Stomach (tissue), 7 donors: ENCODE data around the genes GPR84, NEUROD4, OR6C74, OR6C2 and OR10P1.

DNA sequence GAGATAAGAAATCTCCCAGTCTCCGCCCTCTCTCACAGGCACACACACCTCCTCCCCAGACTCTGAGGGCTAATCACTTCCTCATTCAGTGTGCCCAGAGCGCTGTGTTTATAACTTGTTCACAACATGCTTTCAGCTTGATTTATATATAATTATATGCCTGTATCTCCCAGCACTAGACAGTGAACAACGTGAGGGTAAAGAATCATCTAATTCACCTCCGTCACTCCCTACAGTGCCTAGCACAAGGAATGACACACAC lies 13.3 kb downstream of the SMUG1 start:
- PRO-cap = no peak
- RAMPAGE, long total RNA, 5 experiments = no peak in any of the 5 experiments
- RRBS = no CpG with 5 or more reads among the region's 4 CpGs

GRCh38 chr12:54283442-54284606 lies 3.3 kb downstream of the HNRNPA1 start:
- PRO-cap = no peak
- RAMPAGE, long total RNA, 5 experiments = start-site peak on the plus strand in 3 of 5 experiments, at chr12:54283829-54283891 at its widest, 74 to 260 reads per replicate
- RRBS = no CpG with 5 or more reads among the region's 6 CpGs

- PRO-cap = no peak
- RAMPAGE, long total RNA, 5 experiments = no peak in any of the 5 experiments
- RRBS = no CpG with 5 or more reads among the region's 4 CpGs
These were observed 4.6 kb downstream of the HNRNPA1 start for GRCh38 chr12:54285056-54285679.

DNA sequence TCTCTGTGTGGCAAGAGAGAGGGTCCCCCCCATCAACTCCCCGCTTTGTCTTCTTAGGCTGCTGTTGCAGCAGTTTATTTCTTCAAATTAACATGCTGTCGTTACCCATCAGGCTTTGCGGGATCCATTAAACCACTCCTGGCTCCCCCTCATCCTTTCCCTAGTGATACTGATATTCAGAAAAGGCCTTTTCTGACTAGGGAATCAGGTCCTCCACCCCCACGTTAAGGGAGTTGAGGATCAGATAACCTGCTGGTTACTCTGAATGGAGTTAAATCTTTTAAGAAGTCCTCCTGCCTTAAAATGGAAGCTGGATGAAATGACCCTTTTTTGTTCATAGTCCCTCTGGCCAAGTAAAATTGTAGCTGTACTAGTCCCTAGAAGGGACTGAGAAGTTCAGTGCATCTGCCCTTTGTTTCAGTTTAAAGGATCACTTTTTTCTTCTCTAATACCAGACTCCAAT lies 15.2 kb downstream of the GPR84 start:
- PRO-cap = no peak
- RAMPAGE, long total RNA, 5 experiments = no peak in any of the 5 experiments
- RRBS = no CpG with 5 or more reads among the region's 4 CpGs

- PRO-cap = no peak
- RAMPAGE, long total RNA, 5 experiments = no peak in any of the 5 experiments
- RRBS = no CpG with 5 or more reads among the region's 5 CpGs
These were observed 13.8 kb downstream of the GPR84 start for GRCh38 chr12:54350352-54351074.

DNA sequence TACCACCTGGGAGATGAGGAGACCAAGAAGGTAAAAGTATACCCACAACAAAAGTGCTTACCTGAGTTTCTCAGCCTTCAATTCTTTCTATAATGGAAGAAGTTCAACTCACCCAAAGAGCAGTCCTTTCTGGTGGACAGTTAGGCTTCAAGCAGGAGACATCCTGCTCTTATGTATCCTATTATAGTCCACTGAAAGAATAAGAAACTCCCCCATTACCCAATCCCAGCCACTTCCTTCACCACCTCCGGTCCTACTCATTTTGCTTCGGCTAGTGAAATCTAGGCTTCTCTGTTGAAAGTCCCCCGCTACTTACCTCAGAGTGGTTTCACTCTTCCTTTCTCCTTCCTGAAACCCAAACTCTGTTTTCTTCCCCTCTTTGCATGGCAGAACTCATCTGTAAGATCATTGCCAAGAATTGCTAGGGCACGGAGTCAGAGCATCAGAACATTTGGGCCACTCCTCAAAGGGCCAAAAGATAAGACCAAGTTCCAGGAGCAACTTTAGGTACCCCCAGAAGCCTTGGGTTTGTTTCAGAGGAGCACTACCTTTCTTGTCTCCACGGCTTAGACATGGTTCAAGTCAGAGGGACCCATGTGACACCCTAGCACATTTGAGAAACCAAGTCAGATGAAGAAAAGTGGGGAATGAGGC lies at the start of gene GPR84:
Gene GPR84 (minus strand): TSS at position 155 of the 654 bp plus-strand sequence.
- PRO-cap = no peak
- RAMPAGE, long total RNA, 5 experiments = no peak in any of the 5 experiments
- RRBS = no CpG with 5 or more reads among the region's 5 CpGs

GRCh38 chr12:54378572-54379007 lies 5.9 kb downstream of the ZNF385A start:
- PRO-cap = no peak
- RAMPAGE, long total RNA, 5 experiments = no peak in any of the 5 experiments
- RRBS = 0% methylated on average over 3 of the region's 12 CpGs

DNA sequence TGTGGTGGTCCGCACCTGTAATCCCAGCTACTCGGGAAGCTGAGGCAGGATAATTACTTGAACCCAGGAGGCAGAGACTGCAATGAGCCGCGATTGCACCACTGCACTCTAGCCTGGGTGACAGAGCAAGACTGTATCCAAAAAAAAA lies 1.1 kb upstream of the ITGA5 start:
- PRO-cap = no peak
- RAMPAGE, long total RNA, 5 experiments = no peak in any of the 5 experiments
- RRBS = no CpG with 5 or more reads among the region's 4 CpGs

DNA sequence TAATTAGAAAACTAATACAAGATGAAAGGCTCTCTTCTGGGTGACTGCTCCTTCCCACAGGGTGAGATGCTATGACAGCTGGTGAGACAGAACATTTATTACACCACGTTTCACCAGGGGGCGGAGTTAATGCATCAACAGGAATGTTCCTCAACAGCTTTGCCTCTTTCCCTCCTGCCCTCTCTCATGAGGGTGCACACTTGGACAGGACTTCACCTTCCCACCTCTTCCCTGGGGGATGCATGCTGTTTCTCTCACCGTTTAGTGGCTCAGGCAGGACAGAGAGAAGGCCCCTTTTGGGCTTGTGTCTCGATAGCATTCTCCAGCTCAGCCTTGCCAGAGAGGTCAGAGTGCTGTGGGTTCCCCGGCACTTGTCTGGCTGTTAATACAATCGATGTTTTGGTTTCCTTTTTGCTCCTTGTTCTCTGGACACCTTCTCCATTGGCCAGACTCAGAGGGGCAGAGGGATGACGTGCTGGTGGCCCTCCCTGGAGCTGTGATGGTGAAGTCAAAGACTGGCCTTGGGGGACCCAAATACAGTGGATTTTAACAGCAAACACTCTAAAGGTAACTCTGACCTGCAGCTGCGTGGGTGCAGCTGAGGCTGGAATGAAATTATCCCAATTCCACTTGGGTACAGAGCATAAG lies 13.5 kb upstream of the PPP1R1A start:
- PRO-cap = no peak
- RAMPAGE, long total RNA, 5 experiments = no peak in any of the 5 experiments
- RRBS = no CpG with 5 or more reads among the region's 8 CpGs

DNA sequence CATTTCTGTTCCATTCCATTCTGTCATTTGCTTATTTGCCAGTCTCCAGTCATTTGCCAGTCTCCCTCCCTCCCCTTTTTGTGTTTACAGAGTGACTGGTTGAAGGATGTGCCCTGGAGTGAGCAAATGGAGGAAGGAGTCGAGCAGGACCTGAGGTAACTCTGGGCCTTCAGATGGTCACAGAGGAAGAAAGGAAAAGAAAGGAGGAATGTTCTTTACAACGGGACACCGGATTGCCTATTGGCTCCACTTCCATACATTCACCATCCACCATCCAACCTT lies 17.9 kb upstream of the DCD start:
- PRO-cap = no peak
- RAMPAGE, long total RNA, 5 experiments = no peak in any of the 5 experiments
- RRBS = no CpG with 5 or more reads among the region's 3 CpGs

DNA sequence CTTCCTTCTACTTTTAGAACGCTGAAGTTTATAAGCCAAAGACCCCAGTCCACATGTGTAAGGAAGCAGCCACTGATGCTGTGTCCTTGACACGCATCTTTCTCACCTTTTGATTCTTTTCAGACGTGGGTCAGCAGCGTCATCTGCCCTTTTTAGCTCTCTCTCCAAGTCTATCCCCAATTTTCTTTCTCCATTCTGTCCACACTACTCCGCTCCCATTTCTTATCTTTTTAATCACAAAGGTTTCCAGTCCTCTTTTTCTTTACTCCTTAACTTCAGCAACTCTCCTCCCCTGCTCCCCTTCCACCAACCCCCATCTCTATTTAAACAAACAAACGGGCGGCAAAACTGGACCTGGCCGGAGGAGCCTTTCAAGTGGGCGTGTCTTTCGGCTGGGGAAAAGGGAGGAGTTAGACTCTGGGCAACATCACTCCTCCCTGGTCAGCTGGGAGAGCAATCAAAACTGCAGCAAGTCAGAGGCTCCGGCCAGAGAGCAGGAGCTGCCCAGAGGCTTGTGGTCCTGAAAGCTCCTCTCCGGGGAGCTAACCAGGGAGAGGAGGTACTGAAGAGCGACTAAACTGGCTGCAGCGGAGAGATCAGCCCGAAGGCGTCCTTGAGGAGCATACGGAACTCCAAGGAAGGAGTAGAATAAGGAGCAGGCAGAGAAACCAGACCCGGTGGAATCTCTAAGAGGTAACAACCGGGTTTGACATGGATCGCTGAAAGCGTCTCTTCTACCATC lies at the start of gene NEUROD4:
Gene NEUROD4 (plus strand): TSS at position 489 of the 742 bp plus-strand sequence.
- PRO-cap = no peak
- RAMPAGE, long total RNA, 5 experiments = no peak in any of the 5 experiments
- RRBS = 5% methylated on average over 5 of the region's 21 CpGs

- PRO-cap = no peak
- RAMPAGE, long total RNA, 5 experiments = no peak in any of the 5 experiments
- RRBS = no CpG with 5 or more reads among the region's 3 CpGs
These were observed at the start of gene OR6C74 for GRCh38 chr12:55244192-55244715. OR6C74 (plus strand) TSS chr12:55244609.

DNA sequence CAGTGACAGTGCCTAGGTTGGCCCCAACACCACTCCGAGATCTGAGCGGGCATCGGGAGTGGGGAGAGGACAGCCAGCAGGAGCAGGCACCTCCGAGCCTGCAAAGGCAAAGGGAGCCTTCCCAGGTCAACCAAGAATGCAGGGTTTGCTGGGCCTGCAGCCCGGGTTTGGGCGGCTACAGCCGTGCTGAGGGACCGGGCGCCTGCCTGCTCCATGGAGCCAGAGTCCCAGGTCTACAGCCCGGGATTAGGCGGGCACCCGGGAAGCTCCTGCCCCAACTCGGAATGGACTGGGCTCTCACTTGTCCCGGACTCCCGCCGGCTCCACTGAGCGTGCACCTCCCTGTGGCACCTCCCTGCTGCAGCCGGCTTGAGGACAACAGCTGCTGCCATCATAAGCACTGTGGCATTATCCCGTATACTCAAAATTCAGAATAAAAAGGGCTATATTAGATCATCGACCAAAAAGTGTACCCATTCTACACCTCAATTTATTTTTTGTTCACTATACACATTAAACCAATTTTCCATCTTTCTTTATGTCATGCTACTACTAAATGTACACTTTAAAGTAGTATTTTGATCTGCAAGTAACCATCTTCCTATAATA lies 7.8 kb upstream of the OR6C65 start:
- PRO-cap = no peak
- RAMPAGE, long total RNA, 5 experiments = no peak in any of the 5 experiments
- RRBS = 93% methylated on average over 6 of the region's 20 CpGs

DNA sequence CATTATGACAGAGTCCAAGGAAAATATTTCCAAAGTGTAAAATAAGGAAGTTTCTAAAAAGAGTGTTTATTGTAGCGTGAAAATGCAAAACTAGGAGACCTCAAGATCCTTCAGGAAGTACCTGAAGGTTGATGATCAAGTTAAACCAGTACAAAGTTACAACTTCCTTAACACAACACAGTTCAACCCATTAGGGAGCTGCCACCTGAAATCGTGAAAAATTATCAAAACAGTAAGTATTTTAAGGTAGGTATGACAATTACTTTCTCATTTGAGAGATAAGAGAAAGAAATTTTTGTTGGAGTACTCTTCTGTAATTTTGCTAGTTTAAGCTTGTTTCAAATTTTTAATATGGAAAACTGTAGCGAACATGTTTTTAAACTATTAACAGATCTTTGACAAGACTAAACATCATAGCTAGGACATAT lies at the start of gene OR6C2:
Gene OR6C2 (plus strand): TSS at position 163 of the 428 bp plus-strand sequence.
- PRO-cap = no peak
- RAMPAGE, long total RNA, 5 experiments = no peak in any of the 5 experiments
- RRBS = no CpG with 5 or more reads among the region's 3 CpGs

GRCh38 chr12:55626114-55626566 lies 10.6 kb upstream of the OR10P1 start:
- PRO-cap = no peak
- RAMPAGE, long total RNA, 5 experiments = no peak in any of the 5 experiments
- RRBS = no CpG with 5 or more reads among the region's 4 CpGs

DNA sequence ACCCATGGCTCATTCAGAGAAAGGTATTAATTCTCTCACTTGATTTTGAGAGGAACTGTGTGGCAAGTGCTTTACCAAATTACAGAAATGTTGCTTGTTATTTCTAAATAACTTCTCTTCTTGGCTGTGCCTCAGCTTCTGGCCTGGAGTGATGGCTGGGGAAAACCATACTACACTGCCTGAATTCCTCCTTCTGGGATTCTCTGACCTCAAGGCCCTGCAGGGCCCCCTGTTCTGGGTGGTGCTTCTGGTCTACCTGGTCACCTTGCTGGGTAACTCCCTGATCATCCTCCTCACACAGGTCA lies at the start of gene OR10P1:
Gene OR10P1 (plus strand): TSS at position 152 of the 305 bp plus-strand sequence.
- PRO-cap = no peak
- RAMPAGE, long total RNA, 5 experiments = no peak in any of the 5 experiments

DNA sequence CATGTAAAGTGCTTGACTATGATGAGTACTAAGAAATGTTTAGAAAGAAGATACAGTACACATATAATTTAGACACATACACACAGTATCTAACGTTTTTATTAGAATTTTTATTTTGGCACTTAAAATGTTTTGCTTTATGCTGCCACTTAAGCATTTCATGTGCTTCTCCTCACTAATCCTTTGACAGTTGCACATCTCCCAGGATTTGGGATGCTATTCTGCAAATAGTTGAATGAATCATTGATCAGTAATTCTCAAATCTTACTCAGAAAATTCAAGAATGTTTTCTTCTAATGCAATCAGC lies 2.3 kb upstream of the BLOC1S1 start:
- PRO-cap = no peak
- RAMPAGE, long total RNA, 5 experiments = no peak in any of the 5 experiments
- RRBS = no CpG with 5 or more reads among the region's 1 CpG

DNA sequence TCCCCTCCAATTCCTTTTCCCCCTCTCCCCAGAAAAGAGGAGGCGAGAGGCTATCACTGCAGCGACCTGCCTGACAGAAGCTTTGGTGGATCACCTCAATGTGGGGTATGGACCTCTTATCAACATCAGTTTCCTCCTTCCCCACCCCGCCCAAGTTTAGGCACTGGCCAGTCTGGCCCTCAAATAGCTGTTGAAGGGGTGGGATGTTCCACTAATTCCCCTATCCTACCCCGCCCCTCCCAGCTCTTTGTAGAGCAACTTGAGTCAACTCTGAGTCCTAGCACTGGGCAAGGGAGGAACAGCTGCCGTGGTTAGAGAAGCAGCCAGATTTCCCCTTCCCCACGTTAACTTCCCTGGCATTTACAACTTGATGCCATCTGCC lies 1.0 kb downstream of the BLOC1S1 start:
- PRO-cap = no peak
- RAMPAGE, long total RNA, 5 experiments = no peak in any of the 5 experiments
- RRBS = no CpG with 5 or more reads among the region's 6 CpGs

GRCh38 chr12:55727384-55727864 lies 1.4 kb downstream of the CD63 start:
- PRO-cap = bidirectional peak, plus-strand start at chr12:55727749, minus-strand start at chr12:55727731; bidirectional peak, plus-strand start at chr12:55728085, minus-strand start at chr12:55727802
- RAMPAGE, long total RNA, 5 experiments = no peak in any of the 5 experiments
- RRBS = 32% methylated on average over 2 of the region's 6 CpGs

- PRO-cap = no peak
- RAMPAGE, long total RNA, 5 experiments = start-site peak on the plus strand in 2 of 5 experiments, at chr12:55750810-55751394 at its widest, 6 to 12 reads per replicate
- RRBS = no CpG with 5 or more reads among the region's 7 CpGs
These were observed 8.0 kb downstream of the GDF11 start for GRCh38 chr12:55750583-55751663.